Mesenchymal stem cell of Wharton's jelly (primary cell): ENCODE data around the genes GEMIN4 and BHLHA9.

GRCh38 chr17:179728-180465 lies 1.6 kb downstream of the DOC2B start:
- CAGE, long polyA plus RNA: no peak

- CAGE, long polyA plus RNA: no peak
Observed at GRCh38 chr17:185656-186202, 4.3 kb upstream of the DOC2B start.

DNA sequence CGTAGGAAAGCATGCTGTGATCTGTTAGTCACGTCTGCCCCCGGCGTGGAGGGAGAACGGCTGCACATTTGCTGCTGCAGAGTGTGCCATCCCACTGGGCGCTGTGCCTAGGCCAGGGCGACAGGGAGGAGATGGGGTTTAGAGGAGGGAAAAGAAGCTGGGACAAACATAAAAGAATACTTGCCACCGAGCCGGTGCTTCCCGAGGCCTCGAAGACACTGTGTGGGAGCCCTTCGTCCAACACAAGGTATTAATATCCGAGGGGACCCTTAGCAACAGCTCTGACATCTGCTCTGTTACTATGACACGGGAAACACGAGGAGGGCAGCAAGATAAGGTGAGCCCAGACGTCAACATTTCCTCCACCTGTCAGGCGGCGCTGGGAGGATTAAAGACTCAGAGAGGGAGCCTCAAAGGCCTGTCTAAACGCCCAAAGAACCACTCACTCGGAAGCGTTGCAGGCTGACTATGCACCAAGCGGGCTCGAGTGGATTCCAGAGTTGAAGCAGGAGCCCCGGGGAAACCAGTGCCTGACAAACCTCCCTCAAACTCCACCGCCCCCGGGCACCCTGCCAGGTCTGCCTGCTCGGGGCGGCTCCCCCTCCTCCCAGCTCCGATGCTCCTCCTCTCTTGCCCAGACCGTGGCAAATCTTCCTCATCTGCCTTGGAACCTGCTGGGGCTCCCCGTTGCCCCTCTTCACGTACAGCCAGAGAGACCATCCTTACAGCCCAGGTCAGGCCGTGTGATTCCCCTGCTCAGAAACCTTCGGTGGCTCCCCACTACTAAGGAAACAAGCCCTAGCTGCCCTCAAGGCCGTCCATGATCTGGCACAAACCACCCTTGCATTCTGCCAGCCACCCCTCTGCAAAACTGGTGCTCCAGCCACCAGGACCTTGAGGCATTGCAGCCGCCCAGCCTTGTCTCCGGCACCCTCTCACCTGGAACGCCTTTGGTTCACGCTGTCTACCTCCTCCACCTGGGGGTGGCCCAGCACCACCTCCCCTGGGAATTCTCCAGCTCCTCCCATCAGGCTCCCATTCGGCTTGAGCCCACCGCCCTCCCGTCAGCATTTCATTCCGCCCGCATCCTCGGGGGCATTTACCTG lies 16.3 kb downstream of the RPH3AL start:
- CAGE, long polyA plus RNA: no peak

GRCh38 chr17:344010-344876 lies 8.4 kb downstream of the RPH3AL start:
- CAGE, long polyA plus RNA: no peak

DNA sequence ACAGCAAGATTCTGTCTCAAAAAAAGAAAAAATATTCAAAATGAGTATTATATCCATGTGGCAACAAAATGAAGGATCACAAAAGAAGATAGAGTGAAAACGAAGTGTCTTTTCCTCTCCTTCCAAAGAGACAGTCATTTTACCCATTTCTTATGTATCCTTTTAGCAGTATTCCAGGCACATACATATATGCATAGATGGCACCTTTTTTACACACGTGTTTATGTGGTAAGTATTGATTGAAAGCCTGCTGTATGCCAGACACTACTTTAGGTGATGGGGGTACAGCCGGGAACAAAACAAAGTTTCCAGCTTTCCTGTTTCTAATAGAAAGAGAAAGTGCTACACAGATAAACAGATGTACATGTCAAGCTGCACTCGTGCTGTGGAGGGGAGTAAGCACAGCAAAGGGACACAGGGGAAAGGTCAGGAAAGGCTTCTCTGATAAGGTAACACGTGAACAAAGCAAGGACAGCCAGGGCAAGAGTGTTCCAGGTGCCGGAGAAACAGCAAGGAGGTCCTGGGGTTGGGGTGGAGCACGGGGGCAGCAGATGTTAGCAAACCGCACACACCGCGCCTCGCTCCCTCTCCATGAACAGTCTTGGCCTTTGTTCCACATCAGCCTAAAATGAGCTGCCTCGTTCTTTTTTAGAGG lies 16.5 kb upstream of the C17orf97 start:
- CAGE, long polyA plus RNA: no peak

DNA sequence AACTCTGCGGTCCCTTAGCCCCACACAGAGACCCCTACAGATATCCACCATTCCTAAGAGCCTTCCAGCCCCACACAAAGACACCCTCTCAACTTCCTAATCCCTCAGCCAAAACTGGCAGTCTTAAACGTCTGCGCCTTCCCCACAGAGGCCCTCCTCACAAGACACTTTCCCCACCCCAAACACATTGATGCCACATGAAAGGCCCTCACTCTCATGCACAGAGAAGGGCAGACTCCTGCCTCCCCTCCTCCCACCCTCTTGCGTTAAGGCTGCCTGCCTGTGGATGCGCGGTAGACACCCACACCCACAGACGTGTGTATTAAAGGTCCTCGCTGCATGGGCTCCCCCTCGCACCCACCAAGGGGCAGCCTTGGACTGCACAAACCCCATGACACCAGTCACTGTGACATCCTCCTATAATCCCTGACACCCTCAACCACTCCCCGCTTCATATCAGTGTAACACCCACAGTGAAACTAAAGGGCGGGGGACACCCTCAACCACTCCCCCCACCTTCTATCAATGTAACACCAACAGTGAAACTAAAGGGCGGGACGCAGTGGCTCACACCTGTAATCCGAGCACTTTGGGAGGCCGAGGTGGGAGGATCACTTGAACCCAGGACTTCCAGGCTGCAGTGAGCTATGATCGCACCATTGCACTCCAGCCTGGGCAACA lies 851 bp downstream of the C17orf97 start:
- CAGE, long polyA plus RNA: no peak

DNA sequence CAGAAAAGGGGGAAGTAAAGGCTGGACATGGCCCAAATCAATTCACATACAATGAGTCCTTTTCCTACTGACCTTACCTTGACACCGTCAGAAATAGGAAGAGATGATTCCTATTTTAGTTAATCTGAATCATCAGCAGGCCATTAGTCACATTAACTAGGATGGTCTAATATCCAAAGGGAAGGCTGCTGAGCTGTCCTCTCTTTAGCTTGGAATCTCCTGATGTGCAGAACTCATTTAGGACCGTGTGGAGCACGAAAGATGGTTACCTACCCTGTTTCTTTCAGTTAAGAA lies 150.5 kb downstream of the C17orf97 start:
- CAGE, long polyA plus RNA: no peak

GRCh38 chr17:638744-639581 lies 75.7 kb downstream of the VPS53 start:
- CAGE, long polyA plus RNA: no peak

DNA sequence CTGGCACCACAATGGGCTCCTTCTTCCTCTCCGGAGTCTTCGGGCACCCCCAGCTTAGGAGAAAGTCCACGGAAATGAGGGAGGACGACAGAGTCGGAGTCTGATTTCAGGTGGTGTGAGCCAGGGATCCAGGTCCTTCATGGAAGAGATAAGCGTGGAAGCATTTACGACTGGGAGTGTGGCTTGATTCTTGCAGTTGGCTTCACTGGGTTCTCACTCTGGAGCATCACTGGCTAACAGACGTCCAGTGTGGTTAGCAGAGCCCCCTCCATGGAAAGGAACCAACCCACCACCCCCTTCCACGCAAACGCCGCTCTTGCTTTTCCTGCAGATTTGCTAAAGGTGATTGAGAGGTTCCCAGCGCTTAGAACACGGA lies 878 bp downstream of the TLCD3A start:
- CAGE, long polyA plus RNA: no peak

DNA sequence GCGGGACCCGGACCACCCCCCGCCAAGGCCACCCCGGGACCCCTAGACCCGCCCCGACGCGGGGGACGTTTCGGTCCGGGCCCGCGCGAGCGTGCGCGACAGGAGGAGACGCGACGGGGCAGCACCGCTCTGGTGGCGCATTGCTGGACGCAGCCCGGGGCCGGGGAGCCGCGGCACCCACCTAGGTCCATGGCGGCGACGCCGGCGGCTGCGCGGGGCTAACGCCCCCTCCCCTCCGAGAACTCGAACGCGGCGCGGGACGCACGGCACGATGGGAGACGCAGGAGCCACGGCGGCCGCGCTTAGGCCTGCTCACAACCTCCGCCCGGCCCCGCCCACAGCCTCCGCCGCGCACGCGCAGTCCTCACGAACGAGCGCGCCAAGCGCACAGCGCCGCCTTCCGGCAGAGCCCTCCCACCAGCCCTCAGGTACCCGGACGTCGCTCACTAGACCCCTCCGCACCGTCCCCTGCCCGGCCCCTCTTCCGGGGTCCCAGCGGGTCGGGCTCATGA lies at the start of gene GEMIN4:
TSS of gene GEMIN4 (minus strand) at position 313 of the 512 bp plus-strand sequence.
- CAGE, long polyA plus RNA: no peak

DNA sequence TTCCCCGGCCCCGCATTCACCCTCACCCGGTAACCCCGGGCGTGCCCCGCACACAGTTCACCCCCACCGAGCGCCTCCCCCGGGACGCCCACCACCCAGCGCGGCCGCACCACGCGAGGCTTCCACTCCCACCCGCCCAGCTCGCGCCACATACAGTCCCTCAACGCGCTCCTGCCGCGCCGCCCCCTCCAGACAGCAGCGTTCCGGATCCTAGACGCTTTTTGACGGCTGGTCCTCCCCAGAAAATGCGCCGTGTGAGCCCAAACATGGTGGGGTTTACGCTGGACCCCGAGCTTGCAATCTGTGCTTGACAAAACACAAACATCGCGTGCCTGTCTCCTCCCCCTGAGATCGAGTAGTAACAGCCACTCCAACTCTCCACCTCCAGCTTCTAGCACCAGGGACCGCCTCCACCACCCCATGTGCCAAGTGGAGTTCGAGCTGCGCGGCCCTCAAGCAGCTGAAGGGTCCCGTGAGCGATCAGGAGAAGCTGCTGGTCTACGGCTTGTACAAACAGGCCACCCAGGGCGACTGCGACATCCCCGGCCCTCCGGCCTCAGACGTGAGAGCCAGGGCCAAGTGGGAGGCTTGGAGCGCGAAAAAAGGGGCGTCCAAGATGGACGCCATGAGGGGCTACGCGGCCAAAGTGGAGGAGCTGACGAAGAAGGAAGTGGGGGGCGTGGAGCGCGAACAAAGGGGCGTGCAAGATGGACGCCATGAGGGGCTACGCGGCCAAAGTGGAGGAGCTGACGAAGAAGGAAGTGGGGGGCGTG lies 586 bp upstream of the GEMIN4 start:
- CAGE, long polyA plus RNA: no peak

- CAGE, long polyA plus RNA: no peak
Observed at GRCh38 chr17:794652-795608, 12.8 kb downstream of the MRM3 start.

- CAGE, long polyA plus RNA: no peak
Observed at GRCh38 chr17:858943-859795, 77.0 kb downstream of the MRM3 start.

- CAGE, long polyA plus RNA: no peak
Observed at GRCh38 chr17:978750-979142, 830 bp downstream of the NXN start.

DNA sequence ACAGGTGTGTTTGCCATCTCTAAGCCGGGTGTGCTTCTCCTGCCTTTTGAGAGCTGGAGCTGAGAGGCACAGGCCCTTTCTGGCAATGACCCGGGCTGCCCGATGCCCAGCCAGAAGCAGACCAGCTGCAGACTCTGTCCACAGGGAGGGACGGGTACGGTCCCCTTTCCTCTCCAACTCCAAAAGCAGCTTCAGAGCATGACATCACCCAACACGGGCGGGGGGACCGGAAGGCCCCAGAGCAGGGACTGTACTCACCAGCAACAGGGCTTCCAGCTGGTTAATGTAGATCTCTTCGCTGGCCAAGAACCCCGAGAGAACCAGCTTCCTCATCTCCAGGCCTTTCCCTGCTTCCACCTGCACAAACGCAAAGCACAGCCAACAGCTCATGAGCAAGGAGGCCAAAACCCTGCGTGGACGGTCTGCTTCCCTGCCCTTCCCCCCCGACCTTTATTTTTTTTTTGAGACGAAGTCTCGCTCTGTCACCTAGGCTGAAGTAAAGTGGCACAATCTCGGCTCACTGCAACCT lies 79.3 kb downstream of the ABR start:
- CAGE, long polyA plus RNA: no peak

- CAGE, long polyA plus RNA: no peak
Observed at GRCh38 chr17:1197232-1198507, 17.9 kb upstream of the ABR start.

GRCh38 chr17:1210429-1211083 lies 30.8 kb upstream of the ABR start:
- CAGE, long polyA plus RNA: no peak

DNA sequence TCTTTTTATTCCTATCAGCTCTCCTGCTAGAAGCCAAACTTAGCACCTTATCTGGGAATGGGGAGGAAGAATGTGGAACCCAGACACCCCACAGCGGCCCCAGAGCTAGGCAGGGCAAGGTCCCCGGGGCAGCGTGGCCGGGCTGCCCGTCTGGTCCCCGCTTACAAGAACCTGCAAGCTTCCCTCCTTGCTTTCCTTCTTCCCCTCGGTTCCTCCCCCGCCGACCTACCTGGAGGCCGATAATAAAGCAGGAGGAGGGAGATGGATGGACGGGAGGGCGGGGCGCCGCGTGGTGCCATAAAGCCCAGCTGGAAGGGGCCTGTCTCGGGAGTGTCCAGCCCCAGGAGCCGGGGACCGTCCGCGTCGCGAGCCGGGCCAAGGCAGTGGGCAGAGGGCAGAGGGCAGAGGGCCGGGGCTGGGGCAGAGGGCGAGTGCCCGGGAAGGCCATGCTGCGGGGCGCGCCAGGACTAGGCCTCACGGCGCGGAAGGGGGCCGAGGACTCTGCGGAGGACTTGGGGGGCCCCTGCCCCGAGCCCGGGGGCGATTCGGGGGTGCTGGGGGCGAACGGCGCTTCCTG lies at the start of gene BHLHA9:
TSS of gene BHLHA9 (plus strand) at position 327 of the 577 bp plus-strand sequence.
- CAGE, long polyA plus RNA: no peak

GRCh38 chr17:1412496-1413004 lies 12.5 kb upstream of the YWHAE start:
- CAGE, long polyA plus RNA: no peak

GRCh38 chr17:1455060-1455794 lies 805 bp downstream of the CRK start:
- CAGE, long polyA plus RNA: no peak